ENCODE measurements around a stretch of chr20.

- PRO-cap, result no peak
- RAMPAGE, long total RNA, result no peak
Observed at GRCh38 chr20:56828301-56828964, 199.3 kb downstream of the TFAP2C start.

GRCh38 chr20:56859214-56860707 lies 230.7 kb downstream of the TFAP2C start:
- PRO-cap, result no peak
- RAMPAGE, long total RNA, result no peak

- PRO-cap, result no peak
- RAMPAGE, long total RNA, result no peak
Observed at GRCh38 chr20:57250447-57251334, 15.8 kb downstream of the BMP7 start.

GRCh38 chr20:57404294-57404517 lies 13.0 kb downstream of the RBM38 start:
- PRO-cap, result no peak
- RAMPAGE, long total RNA, result no peak

DNA sequence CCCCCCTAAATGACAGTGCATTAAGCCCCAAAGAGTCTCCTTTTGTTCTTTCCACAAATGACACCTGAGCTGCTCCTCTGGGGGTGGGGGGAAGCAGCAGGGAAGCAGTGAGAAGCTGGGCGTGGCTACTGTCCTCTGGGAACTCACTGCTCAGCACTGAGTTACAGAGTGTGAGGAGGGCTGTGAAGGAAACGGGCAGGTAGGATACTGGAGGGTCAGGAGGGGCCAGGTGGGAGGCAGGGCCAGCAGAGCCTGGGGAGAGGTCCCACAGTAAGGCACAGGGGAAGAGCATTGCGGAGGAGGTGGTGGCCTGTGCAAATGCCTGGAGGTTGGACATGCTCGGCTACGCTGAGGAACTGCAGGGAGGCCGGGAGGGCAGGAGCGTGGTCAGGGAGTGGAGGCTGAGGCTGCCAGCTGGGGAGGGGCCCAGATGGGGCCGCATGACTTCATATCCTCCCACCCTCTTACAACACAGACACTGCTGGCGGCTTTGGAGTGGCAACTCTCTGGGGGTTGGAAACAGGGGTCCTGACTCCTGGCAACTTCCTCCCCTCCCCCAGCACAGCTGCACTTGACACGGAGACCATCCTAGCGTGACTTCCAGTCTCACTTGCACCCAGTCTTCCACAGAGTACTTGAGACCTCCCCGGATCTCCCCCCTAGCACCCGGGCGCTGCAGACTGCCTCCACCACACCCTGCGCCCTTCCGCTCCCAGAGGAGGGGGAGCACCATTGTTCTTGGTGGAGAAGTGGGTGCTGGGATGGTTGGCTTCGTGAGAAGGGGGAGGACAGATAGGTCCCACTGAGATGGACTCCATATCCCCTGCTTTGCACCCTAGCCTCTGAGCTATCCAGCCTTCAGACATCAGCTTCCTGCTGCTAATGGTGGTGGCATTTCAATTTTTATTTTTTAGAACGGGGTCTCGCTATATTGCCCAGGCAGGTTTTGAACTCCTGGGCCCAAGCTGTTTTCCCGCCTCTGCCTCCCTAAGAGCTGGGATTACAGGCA lies 34.2 kb downstream of the RBM38 start:
- PRO-cap, result no peak
- RAMPAGE, long total RNA, result no peak

DNA sequence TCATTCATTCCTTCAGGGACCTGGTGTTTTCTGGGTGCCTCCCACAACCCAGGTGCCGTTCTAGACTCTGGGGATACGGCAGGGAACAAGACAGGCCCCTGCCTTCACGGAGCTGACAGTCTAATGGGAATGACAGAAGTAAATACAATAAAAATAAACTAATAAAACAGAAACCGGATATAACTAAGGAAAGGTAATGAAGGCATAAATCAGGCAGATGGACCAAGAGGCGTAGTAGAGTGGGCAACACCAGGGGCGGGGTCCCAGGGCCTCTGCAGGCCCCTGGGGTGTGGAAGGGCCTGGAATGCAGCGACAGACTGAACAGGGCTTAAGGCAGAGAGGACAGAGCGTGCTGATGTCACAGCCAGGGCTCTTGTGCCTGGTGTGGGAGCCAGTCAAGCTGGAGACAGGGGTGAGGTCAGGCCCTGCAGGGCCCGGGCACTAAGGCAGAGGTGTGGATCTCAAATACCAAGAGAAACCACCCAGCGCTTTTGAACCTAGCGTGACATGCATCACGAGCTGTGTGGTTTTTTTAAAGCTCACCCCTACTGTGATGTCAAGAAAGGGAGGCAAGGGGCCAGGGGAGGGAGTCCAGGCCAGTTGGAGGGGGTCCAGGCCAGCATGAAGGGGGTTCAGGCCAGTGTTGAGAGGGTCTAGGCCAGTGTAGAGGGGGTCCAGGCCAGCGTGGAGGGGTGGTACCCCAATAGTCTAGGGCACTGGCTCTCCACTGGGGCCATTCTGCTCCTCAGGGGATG lies 42.3 kb downstream of the RBM38 start:
- PRO-cap, result no peak
- RAMPAGE, long total RNA, result no peak

DNA sequence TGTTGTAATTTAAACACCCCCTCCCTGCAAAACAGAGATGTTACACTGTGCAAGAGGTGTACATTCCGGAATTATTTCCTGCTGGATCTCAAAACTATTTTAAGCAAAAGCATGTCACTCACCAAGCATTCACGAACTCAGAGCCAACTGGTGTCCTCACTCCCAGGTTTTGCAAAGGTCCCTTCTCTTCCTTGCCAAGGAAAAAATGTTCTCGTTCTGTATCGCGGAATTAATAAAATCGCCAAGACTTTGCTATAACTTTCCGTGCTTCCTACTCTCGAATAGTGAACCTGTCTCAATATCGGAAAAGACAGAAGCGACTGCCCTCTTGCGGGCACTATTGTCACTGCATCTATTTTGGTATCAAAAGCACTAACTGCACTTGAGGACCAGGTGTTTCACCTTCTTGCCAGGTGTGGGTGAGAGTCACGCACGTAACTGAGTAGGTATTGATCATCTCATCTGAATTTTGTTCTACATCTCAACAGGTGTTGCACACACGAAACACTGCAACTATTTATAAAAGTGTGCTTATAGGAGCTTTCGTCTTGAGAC lies 29.8 kb downstream of the CTCFL start:
- PRO-cap, result no peak
- RAMPAGE, long total RNA, result start-site peak on the minus strand centred at position 180 of the sequence, 33 bp wide, 23 and 12 reads in 2 replicates

GRCh38 chr20:57548126-57548753 lies 12.7 kb upstream of the PCK1 start:
- PRO-cap, result no peak
- RAMPAGE, long total RNA, result no peak

DNA sequence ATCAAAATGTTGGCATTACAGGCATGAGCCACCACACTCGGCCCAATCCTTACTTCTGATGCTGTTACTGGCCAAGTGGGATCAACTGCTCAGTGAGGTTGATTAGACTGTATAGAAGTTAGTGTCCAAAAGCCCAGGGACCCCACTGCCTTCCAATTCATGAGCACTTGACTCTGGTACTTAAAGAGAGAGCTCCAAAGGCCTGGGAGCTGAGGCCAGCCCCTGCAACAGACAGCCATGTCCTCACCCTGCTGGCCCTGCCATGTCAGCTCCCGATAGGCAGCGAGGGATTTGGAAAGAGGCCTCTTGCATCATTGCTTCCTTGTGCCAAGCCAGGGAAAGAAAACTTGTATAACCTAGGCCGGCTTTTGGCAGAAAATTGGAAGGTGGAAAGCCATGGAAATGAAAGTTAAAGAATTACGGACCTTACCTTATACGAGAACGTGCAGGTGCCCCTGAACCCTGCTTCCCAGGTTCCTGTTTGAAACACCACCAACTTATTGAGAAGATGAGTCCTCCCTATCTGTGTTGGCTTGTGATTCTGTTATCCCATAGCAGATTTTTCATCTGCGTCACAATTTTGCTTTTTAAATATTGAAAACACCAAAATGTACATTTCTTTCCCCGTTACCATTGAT lies 8.4 kb upstream of the PCK1 start:
- PRO-cap, result no peak
- RAMPAGE, long total RNA, result no peak

DNA sequence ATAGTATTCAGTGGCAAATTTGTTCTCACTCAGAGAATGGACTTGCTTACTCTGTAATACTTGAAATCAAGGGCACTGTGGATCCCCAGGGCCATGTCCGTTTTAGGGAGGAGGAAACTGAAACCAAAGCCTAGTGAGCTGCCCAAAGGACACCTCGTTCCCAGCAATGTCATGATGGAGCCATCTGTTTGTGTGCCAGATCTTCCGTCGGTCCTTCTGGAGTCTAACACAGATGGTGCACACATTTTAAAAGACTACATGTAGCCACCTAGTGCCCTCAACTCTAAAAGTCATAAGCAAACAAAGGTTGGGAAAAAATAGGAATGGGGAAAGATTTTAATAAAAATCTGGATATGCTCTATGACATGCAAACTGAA lies 7.3 kb upstream of the PCK1 start:
- PRO-cap, result no peak
- RAMPAGE, long total RNA, result no peak

DNA sequence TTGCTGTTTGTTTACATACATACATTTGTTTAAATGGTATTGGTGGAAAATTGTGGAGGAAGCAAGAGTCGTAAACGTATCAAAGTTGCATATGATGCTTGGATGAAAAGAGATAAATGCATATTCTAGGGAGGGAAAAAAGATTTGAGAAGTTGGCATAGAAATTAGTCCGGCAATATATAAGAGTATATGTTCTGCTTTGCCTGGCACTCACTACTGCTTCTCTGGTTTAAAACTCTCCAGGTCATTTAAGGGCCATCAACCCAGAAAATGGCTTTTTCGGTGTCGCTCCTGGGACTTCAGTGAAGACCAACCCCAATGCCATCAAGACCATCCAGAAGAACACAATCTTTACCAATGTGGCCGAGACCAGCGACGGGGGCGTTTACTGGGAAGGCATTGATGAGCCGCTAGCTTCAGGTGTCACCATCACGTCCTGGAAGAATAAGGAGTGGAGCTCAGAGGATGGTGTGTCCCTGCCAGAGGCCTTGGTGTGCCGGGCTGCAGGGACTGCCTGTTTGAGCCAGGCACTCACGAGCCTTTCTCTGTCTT lies 3.1 kb downstream of the PCK1 start:
- PRO-cap, result no peak
- RAMPAGE, long total RNA, result no peak

GRCh38 chr20:57577659-57578120 lies 16.8 kb downstream of the PCK1 start:
- PRO-cap, result no peak
- RAMPAGE, long total RNA, result no peak

DNA sequence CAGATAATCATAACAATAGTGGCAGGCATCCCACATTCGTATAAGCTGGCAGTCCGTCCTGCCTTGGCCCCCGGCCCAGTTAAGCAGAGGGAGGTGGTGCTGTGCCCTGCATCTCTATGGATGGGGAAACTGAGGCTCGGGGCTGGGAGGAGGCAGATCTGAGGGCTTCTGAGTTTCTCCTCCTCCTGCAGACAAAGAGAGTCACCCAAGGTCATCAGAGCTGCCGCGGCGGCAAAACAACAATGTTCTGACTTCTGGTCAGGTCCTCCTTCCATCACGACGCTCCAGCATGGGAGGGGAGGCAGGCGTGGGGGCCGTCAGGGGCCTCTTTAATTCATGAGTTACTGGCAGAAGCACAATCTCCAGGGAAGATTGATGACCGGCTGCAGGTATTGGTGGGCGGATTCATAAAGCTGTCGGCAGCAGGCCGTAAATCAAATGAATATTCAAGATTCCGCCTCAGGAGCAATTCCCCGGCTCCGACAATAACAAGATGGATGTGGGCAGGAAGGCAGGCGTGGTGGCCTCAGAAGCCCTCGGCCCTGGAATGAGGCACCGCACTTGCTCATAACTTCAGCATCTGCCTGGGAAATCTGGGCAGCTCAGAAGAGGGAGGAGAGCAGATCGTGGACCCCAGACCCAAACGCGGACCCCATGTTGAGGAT lies 19.0 kb downstream of the PCK1 start:
- PRO-cap, result no peak
- RAMPAGE, long total RNA, result no peak

DNA sequence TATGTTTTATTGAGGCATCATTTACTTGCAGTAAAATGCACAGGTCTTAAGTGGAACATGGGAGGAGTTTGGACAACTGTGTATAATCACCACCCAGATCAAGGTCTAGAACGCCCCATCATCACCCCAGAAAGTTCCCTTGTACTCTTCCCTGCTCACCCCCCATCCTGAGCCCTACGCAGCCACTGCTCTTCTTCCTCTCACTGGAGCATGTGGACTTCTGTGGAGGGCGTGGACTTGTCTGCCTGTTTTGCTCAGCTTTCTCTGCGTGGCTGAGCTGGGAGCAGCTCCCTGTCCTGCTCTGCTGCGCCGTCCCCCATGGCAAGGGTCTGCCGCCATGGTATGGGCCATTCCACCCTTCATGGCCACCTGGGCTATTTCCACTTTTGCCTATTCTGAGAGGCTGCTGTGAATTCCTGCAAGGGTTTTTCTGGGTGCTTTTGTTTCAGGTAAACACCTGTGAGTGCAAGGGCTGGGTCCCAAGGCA lies 19.6 kb downstream of the PCK1 start:
- PRO-cap, result no peak
- RAMPAGE, long total RNA, result no peak

- PRO-cap, result no peak
- RAMPAGE, long total RNA, result no peak
Observed at GRCh38 chr20:57657333-57658314, 37.4 kb upstream of the ZBP1 start.

- PRO-cap, result no peak
- RAMPAGE, long total RNA, result no peak
Observed at GRCh38 chr20:57698877-57700115, 10.5 kb downstream of the PMEPA1 start.

DNA sequence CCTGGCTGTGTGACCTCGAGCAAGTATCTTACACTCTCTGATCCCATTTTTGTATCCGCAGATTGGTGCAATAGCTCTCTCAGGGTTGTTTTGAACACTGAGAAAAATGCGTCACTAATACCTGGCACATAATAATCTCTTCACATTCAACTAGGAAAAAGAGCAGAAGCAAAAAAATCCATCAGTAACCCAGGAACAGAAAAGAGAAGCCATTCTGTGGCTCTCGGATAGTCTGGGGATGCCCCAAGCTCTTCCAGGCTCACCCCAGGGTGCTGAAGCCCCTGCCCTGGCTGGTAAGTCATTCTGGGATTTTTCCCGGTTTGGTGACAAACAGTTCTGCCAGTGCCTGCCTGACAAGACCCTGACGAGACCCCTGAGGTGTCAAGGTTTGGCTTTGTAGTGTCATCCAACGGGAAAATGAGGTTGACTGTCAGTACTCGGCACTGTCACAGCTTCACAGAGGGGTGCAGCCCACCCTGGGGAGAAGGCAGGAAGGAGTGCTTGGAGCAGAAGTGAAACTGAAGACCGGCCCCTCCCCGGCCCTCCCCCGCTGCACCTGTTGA lies 7.0 kb downstream of the PMEPA1 start:
- PRO-cap, result no peak
- RAMPAGE, long total RNA, result no peak

- PRO-cap, result unidirectional peak, plus-strand start at chr20:57707909
- RAMPAGE, long total RNA, result no peak
Observed at GRCh38 chr20:57707608-57708394, 2.0 kb downstream of the PMEPA1 start.

- PRO-cap, result unidirectional peak, minus-strand start at chr20:57802365
- RAMPAGE, long total RNA, result no peak
Observed at GRCh38 chr20:57802308-57802507, 92.4 kb upstream of the PMEPA1 start.

DNA sequence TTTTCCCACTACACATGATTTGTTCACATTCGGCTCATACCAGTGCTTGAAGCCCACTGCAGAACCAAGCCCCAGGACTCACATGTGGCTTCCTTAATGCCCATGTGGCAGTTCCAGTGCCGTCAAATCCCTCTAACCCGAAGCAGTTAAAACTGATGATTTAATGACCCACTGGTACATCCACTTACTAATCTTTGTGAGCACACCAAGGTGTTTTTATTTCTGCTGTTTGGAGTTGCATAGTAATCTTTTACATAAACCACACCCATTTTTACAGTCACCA lies 154.3 kb upstream of the C20orf85 start:
- PRO-cap, result no peak
- RAMPAGE, long total RNA, result no peak

All from urinary bladder (tissue), 3 donors.